GM06990 (cell line): Measurements from ENCODE around the genes PEPD and ZNF302.

- RRBS: no CpG with 5 or more reads among the region's 19 CpGs
These were observed 16.0 kb upstream of the LRP3 start for GRCh38 chr19:33177972-33178623.

DNA sequence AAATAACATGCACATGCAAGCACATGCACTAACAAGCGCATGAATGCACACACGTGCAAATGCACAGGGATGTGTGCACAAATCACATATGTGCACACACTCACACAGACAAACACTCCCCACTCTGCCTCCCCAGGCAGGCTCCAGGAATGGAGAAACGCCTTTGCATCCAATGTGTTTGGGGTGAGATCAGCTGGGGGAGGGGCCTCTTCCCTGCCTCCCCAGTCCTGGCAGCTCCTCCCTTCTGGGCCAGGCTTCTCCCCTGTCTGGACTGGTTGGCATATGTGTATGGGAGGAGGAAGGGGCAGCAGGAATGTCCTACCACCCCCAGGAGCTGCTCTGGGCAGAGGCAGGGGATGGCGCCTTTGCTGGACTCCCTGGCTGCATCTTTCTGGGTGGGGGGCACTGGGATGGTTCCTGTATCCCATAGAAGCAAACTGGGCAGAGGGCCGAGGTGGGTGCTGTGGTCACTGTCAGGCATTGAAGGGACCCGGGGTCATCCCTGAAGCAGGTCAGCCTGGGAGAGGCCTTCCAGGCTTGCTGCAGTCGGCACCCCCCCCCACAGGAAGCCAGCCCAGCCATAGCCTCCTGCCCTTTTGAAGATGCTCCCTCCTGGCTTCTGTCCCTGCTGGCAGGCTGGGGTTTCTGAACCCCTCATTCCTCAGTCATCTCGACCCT is 21.1 kb upstream of the SLC7A10 start:
- RRBS: no CpG with 5 or more reads among the region's 8 CpGs

GRCh38 chr19:33291417-33291905 is 10.9 kb downstream of the CEBPA start:
- RRBS: no CpG with 5 or more reads among the region's 8 CpGs

- RRBS: no CpG with 5 or more reads among the region's 8 CpGs
These were observed 23.5 kb upstream of the CEBPA start for GRCh38 chr19:33325787-33326319.

DNA sequence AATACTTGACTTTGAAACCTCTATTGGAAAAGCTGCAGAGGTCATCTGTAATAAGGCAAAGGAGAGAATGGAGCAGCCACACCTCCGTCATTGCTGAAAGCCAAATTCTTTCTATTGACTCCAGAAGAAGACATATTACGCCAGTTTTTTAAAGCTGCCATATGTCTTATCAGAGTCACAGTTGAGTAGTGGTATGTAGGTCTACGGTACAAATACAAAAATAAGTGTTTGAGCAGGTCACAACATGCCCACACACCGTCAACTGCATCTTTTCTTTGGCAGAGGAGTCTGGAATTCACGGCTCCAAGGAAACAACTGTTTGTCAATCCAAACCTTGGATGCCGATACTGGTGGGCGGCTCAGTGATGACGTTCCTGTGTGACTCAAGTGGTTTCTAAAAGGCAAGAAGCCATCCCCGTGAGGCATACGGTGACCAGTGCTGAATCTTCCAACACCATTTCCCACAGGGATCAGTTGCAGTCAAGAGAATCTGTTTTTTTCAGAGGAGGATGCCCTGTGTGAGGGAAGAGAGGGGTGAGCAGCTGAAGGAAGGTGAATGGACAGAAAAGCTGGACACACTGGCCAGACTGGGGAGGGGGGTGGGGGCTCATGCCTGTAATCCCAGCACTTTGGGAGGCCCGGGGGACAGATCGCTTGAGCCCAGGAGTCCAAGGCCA is 23.0 kb upstream of the CEBPG start:
- RRBS: no CpG with 5 or more reads among the region's 12 CpGs

- RRBS: 48% methylated on average over 3 of the region's 14 CpGs
These were observed 32.3 kb downstream of the CEBPG start for GRCh38 chr19:33405824-33406200.

DNA sequence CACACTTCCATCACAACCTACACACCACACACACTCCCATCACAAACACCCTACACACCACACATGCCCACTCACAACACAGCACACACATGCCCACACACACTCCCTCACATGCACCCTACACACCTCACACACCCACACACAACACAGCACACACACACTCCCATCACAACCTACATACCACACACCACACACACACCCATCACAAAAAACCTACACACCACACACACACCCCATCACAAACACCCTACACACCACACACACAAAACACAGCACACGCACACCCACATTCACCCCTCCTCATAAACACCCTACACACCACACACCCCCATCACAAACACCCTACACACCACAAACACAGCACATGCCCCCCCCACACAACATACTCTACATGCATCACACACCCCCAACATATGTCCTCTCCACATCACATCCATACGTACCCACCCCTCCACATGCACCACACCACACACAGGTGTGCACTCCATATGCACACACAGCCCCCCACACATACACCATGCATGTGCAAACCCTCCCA is 15.0 kb downstream of the PEPD start:
- RRBS: no CpG with 5 or more reads among the region's 2 CpGs

DNA sequence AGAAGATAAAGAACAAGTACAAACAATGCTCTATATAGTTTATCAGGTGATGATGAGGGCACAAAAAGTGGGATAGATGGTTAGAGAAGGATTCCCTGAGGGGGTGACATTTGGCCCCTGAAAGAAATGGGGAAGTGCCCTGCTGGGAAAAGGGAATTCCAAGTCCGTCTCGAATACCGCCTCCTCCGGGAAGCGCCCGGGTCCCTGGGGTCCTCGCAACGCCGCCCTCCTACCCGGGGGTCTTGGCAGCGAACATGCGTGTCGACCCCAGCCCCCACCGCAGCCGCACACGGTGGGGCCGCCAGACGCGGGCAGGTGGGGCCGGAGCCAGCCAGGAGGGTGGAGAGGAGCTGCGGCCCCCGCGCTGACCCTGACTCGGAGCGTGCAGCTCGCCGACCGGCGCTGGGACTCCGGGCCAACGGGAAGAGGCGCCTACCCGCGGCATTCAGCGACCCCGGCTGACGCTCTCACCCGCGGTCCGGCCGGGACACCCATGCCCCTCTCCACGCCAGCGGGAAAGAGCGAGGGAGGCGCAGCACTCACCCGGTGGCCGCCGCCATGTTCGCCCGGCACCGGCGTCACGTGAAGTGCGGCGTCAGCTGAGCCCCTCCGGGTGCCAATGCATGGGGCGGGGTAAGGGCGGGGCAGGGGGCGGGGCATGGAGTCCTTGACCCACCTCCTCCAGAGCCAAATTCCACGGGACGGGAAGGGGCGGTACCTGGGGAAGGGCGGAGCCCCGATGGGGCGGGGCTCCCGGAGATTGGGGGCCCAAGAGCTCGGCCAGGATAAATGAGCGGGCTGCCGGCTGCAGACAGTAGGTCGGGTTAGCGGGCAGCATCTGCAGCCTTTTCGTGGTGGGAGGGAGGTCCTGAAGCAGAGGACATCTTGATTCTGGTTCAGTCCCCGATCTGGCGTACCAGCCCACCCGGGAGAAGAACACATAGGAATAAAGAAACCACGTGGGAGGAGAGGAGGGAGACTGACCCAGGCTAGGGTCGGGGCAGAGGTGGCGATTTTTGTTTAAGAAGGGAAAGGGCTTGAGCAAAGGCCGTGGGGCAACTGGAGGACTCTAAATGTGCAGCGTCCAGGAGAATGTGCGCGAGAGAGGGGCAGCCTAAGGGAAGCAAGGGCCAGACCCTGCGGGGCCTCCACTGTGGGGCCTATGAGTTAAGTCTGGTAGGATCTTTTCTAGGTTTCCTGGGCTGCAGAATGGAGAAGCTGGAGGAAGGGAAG is at the start of gene PEPD:
TSS of gene PEPD (minus strand) at position 591 of the 1,233 bp plus-strand sequence.
- RRBS: 3% methylated on average over 33 of the region's 83 CpGs

GRCh38 chr19:33699049-33699463 is 77.3 kb downstream of the CHST8 start:
- RRBS: no CpG with 5 or more reads among the region's 8 CpGs

DNA sequence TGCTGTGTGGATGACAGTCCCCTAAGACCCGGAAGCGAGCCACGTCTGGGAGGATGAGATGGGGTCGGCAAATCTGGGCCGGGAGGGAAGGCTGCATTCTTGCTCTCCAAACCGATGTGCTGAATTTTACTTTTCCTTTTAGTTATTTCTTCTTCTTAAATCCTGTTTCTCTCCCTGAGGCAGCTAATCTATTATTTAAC is 15.8 kb upstream of the KCTD15 start:
- RRBS: 53% methylated on average over 5 of the region's 6 CpGs

DNA sequence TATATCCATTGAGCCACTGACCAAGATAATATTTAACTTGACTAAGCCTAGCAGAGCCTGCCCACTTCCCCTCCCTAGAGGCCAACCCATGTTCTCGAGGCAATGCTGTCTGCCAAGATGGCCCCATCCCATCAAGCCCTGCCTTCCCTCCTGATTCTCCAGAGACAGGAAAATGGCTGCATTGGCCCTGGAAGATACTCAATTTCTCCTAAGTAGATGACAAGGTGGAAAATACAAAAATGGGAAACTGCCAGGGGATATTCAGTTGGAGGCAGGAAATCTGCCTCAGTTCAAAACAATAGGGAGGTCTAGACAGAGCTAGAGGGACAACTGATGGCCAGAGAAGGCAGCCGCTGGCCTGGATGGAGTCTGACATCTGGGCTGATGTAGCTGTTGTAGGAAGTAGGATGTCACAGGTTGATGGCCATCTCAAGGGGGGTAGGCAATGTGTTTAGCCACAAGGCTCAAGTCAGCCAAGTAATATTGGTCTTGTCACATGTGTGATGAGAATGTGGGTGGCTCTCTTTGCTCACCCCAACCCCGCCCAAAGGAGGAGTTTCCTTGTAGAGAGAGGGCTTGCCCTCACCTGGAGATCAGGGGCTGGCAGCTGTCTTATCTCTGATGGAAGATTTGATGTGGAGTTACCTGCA is 20.3 kb downstream of the KCTD15 start:
- RRBS: no CpG with 5 or more reads among the region's 3 CpGs

DNA sequence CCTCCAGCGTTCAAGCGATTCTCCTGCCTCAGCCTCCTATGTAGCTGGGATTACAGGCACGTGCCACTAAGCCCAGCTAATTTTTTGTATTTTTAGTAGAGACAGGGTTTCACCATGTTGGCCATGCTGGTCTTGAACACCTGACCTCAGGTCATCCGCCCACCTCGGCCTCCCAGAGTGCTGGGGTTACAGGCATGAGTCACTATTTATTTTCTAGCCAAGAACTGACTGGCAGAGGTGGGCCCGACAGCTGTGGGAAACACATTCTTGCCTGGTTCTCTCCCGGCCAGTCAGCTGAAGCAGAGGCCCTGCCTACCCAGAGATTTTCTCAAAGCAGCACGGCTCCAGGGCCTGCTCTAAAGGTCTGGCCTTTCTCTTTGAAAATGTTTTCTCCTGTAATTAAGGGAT is 108.0 kb downstream of the KCTD15 start:
- RRBS: no CpG with 5 or more reads among the region's 8 CpGs

DNA sequence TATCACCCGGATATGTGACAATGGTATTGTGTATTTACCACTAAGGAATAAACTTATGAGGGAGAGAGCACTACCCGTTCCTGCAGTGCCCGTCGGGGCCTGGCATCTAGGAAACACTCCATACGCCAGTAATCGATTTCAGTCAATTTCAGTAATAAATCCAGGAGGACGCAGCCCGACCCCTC is 317 bp upstream of the GARRE1 start:
- RRBS: 25% methylated on average over 1 of the region's 8 CpGs

- RRBS: no CpG with 5 or more reads among the region's 3 CpGs
These were observed 51.9 kb downstream of the GARRE1 start for GRCh38 chr19:34306064-34306901.

- RRBS: no CpG with 5 or more reads among the region's 14 CpGs
These were observed 47.7 kb upstream of the GPI start for GRCh38 chr19:34316773-34318131.

GRCh38 chr19:34331975-34332339 is 33.0 kb upstream of the GPI start:
- RRBS: no CpG with 5 or more reads among the region's 4 CpGs

DNA sequence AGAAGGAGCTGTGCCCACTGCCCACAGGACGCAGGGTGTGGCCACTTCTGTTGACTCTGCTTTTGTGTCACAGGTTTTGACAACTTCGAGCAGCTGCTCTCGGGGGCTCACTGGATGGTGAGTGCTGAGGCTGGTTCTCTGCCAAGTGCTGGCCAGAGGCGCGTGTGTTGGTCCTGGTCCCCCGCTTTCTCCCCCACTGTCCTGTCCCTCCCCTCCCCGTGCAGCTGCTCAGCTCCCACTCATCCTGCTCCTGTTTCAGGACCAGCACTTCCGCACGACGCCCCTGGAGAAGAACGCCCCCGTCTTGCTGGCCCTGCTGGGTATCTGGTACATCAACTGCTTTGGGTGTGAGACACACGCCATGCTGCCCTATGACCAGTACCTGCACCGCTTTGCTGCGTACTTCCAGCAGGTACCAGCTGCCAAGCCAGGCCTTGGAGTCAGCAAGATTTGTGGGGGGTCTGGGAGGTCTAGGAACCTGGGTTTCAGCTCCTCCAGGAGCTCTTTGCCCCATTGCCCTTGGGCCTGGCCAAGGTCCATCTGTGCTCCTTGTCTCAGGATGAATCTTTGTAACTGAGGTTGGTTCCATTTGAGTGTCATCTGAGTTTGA is 10.4 kb upstream of the PDCD2L start:
- RRBS: no CpG with 5 or more reads among the region's 15 CpGs

DNA sequence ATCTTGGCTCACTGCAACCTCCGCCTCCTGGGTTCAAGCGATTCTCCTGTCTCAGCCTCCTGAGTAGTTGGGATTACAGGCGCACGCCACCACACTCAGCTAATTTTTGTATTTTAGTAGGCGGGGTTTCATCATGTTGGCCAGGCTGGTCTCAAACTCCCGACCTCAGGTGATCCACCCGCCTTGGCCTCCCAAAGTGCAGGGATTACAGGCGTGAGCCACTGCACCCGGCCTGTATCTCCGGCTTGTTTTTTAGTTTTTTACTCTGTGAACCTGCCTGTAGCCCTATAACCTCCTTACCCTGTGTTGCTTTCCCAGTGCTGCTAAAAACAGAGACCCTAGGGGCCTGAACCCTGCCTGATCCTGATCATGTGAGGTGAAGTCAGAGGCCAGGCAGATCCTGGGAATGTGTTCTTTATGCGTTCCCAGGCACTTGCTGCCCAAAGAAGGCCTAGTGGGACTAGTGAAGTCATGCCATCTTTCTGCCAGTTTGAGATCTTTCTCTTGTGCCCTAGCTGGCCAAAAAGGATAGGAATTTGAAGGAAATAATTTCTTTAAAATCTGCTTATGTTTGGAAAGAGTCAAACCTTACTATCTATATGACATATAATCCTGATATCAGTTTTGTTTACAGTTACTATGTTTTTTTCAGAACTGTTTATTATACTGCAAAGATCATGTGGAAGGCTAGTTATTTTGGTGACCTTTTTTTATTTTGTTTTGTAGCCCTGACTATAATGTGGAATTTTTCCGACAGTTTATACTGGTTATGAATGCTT is 4.6 kb downstream of the UBA2 start:
- RRBS: no CpG with 5 or more reads among the region's 12 CpGs

- RRBS: no CpG with 5 or more reads among the region's 9 CpGs
These were observed 12.0 kb upstream of the WTIP start for GRCh38 chr19:34469474-34470121.

GRCh38 chr19:34677151-34678081 is at the start of gene ZNF302:
Gene ZNF302, plus strand, starts transcription at chr19:34677678.
- RRBS: 3% methylated on average over 37 of the region's 86 CpGs